Foreskin fibroblast (primary cell): ENCODE results near the gene DNAJC3.

DNA sequence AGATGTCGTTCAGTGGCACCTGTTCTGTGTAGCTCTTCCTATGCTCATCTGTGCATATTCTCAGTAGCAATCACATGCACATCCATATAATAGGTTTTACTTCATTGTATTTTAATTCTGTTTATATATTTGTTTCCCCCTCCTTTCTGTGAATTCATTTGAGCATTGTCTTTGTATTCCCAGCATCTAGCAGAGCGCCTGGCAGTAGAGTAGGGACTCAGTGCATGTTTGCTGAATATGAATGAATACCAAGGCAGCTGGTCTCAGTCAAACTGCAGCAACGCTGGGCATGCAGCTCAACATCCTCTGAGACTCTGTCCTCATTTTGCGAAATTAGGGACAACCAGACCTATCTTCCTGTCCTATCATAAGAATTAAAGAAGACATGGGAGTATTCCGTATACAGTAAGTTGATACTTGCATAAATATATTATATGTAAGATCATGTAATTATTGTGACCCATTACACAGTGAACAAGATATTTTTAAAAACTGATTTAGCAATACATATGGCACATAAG, 330.0 kb downstream of the SPRY2 start:
- RRBS: no CpG with 5 or more reads among the region's 5 CpGs

- RRBS: no CpG with 5 or more reads among the region's 4 CpGs
Measured at GRCh38 chr13:80336348-80336858, 4.5 kb downstream of the SPRY2 start.

DNA sequence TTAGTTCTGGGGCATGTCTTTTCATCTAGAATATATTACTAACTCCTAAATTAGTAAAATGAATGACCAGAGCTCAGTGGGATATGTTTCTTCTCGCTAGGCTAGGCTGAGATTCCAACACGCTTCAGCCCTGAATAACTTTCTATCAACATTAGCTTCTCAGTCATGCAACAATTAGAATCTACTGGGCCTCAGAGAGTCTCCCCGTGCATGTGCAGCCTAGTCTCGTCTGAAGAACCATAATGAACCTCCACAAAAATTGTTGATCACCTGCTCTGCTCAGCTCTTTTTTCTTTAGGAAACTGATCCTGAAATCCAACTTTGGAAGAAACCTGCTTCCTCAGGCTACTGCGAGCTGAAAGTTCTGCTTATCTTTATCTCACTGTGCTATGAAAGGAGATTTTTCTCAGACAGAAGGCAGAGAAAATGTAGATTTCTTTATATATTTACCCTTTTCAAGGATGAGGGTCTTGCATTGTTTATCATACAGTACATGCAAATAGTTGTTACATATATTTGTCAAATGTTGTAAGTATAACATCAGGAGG, 327.5 kb downstream of the SLITRK1 start:
- RRBS: no CpG with 5 or more reads among the region's 5 CpGs

GRCh38 chr13:89402146-89402608, 1731.0 kb downstream of the SLITRK5 start:
- RRBS: no CpG with 5 or more reads among the region's 1 CpG

GRCh38 chr13:91372763-91373274, 25.6 kb upstream of the GPC5 start:
- RRBS: no CpG with 5 or more reads among the region's 5 CpGs

- RRBS: no CpG with 5 or more reads among the region's 4 CpGs
Measured at GRCh38 chr13:91609693-91610138, 211.3 kb downstream of the GPC5 start.

- RRBS: 1% methylated on average over 5 of the region's 44 CpGs
Measured at GRCh38 chr13:93227177-93227761, 662 bp downstream of the GPC6 start.

GRCh38 chr13:93229330-93229734, 2.7 kb downstream of the GPC6 start:
- RRBS: no CpG with 5 or more reads among the region's 3 CpGs

GRCh38 chr13:94184982-94185232, 294.6 kb downstream of the DCT start:
- RRBS: no CpG with 5 or more reads among the region's 2 CpGs

GRCh38 chr13:94343332-94343729, 136.2 kb downstream of the DCT start:
- RRBS: no CpG with 5 or more reads among the region's 7 CpGs

DNA sequence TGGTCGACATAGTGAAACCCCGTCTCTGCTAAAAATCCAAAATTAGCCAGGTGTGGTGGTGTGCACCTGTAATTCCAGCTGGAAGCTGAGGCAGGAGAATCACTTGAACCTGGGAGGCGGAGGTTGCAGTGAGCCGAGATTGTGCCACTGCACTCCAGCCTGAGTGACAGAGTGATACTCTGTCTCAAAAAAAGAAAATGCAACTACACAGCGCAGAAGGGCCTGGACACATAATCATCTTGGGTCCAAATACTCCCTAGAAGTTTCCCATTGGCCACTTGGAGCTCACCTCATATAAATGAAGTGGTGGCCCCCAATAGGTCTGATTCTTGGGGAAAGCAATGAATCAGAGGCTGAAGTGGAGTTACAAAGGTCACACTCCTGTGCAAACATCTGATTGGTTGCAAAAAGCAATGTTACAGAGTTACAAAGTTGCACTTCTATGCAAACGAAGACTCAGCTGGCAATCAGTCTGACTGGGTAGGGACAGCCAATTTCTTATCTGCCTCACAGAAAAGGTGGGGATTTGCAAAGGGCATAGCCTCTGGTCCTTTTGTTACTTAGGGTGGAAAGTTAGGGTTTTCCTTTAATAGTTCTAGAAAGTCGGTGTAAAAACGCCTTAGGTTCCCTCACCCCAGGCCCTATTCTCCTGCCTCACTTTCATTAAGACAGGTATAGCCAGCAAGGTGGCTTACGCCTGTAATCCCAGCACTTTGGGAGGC, 1.8 kb upstream of the GPR180 start:
- RRBS: no CpG with 5 or more reads among the region's 9 CpGs

DNA sequence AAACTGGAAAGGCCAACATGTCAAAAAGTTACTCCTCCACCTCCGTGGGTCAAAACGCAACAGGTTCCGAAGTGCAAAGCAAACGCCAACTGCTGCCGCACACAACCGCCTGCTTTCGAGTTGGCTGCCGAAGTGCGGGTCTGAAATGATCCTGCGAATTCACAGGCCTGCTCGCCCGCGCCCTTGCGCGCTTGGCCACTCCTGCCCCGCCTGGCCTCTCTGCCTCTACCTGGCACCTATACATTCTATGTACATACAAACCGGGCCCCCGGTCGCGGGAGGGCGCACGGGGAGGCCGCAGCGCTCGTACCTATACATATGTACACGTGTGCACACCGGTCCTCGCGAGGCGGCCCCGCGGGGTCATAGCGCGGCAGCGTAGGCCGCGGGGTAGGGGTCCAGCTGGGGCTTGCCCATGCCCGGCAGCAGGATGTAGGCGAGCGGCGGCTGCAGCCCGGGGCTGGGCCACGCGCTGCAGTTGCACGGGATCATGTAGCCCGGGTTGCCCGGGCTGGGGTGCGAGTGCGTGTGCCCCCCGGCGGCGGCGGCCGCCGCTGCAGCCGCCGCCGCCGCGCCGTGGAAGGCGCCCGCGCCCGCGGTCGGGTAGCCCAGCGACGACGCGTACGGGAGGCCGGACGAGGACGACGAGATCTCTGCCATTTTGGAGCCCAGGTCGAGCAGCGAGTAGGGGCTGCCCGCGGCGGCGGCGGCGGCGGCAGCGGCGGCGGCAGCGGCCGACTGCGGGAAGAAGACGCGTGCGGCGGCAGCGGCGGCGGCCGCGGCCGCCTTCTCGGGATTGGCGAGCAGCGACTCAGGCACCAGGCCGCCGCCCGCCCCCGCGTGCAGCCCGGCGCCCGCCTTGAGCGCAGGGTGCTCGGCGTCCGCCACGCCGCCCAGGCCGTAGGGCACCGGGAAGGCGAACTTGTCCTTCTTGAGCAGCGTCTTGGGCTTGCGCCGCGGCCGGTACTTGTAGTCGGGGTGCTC, 1.2 kb downstream of the SOX21 start:
- RRBS: 2% methylated on average over 53 of the region's 127 CpGs

DNA sequence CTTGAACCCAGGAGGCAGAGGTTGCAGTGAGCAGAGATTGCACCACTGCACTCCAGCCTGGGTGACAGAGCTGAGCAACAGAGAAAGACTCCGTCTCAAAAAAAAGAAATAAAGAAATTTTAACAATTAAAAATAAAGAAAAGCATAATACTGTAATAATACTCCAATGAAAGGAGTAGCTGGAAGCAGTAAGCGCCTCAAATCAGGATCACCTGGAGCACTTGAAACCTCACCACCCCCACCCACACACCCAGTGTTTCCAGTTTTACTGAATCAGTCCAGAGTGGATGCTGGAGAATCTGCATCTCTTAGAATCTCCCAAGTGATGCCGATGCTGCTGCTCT, 3.1 kb downstream of the ABCC4 start:
- RRBS: no CpG with 5 or more reads among the region's 3 CpGs

DNA sequence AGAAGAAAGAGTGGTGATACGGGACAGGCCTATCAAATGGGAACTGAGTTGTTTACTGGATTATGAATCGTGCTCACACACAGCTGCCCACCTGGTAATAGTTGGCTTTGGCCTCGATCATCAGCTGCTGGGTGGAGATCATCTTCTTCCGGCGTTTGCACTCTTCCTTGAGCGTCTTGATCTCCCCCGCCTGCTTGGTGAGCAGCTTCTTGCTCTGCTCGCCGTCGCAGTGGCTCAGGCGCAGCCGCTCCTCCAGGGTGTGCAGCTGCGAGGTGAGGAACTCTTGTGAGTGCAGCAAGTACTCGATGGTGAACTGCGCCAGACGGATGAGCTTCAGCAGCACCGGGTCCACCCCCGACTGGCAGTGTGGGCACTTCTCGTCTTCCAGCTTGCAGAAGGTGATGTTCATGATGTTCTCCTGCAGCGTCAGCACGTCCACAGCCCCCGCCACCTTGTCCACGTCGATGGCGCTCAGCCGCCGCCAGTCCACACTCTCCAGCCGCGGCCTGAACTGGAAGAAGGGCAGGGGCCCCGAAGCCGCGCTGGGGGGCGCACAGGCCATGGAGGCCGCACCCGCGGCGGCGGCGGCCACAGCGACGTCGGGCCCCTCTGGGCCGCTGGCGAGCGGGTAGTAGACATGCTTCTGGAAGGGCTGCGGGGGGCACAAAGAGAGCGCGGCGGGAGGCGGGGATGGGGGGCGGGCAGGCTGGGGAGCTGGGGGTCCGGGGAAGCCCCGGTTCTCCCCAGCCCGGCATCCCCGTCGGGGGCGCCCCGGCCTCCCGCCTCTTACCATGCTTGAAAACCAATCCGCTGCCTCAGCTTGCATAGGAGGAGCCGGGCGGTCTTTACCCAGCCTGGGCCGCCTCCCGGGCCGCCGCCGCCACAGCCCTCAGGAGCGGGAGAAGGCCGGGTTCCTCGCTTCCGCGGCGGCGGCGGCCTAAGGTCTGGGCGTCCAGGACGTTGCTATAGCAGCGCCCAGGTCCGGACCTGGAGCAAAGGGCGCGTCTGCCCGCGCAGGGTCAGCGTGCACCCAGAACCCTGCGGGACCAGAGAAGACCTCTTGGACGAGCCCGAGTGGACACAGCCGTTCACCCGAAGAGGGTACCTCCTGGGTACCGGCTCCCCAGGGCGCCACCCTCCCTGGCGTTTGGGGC, 2.9 kb downstream of the DZIP1 start:
- RRBS: 2% methylated on average over 20 of the region's 92 CpGs

- RRBS: 2% methylated on average over 43 of the region's 63 CpGs
Measured at GRCh38 chr13:95677080-95677775, at the start of gene DNAJC3. DNAJC3 (plus strand) TSS chr13:95677139.

DNA sequence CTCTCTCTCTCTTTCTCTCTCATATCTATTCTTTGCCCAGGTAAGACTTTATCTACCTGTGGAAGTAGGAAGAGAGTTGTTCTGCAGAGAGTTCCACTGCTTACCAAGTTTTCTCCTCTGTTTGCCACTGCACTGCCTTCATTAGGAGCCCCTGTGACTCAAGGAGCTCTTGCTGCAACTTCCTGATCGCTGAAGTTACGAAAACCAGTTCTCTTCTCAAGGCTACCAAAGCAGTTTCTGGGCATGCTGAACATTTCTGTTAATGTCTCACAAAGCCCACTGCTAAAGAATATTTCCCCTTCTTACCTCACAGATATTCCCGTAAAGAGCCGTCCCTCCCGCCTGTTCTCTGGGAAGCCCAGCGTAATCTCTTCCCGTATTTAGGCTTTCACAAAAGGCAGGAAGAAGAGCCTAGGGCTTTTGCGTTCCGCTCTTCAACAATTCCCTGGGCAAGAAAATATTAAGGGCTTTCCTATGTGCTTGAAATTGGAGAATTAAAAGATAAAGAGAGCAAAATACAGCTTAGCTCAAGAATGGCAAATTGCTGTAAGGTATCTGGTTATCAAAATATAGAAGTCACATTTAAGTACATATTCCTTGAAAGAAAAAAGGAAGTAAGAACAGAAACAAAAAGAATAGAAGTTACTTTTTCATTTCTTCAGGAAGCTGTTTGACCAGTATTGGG, 82.7 kb upstream of the OXGR1 start:
- RRBS: no CpG with 5 or more reads among the region's 9 CpGs

DNA sequence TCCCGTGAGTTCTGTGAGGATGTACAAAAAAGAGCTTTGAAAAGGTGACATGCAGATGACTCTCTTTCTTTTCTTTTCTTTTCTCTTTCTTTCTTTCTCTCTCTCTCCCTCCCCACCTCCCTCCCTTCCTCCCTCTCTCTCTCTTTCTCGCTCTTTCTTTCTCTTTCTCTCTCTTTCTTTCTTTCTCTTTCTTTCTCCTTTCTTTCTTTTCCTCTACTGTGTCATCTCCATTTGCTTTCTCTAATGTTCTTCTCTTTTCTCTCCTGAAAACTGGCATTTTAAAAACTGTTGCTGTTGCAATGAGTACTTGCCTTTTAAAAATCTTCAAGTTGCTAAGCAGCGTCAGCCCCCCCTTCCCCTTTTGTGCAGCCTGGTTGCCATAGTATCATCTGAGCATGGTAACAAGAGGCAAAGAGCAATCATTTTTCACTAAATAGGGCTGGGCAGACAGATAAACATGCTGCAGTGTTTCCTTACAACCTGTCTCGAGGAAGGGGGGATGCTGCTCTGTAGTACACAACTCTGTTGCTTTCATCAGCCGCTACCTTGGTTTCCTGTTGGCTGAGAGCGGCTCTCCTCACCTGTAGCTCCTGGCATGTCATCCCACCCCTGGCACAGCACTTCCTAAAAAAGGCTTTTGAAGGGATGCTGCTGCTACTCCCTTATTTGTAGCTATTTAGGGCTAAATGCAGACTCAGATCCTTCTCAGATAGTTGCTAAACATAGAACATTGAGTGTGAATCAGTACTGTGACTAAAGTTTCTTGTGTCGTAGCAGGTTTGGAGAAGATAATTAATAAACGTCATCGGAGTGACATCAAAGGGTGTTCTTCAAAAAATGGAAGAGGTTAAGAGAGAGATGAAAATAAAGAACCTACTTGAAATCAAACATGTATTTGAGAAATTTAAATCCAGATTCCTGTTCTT, 108.6 kb upstream of the MBNL2 start:
- RRBS: no CpG with 5 or more reads among the region's 9 CpGs

- RRBS: no CpG with 5 or more reads among the region's 7 CpGs
Measured at GRCh38 chr13:97125389-97125967, 96.7 kb upstream of the MBNL2 start.

DNA sequence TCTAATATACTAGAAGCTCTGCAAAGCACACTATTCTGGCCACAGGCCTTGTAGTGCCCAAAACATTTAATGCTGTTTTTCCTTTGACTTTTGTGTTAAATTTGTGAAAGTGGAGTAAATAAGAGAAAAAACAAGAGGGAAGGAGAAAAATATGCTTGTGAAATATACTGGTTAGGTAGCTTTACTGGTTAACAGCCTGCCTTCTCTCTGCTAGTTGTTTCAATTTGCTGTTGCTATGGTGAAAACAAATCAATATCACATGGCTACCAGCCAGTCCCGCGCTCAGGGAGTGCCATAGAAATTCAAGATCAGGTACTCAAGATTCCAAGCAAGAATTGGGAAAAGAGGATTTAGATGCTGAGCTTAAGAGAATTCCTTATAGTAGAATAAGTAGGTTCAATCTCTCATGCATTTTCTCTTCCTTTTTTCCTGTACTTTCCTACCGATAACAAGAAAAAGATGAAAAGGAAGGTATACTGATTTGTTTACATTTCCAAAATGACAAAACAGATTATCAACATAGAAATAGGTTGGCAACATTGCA, 2.8 kb downstream of the MBNL2 start:
- RRBS: no CpG with 5 or more reads among the region's 3 CpGs

GRCh38 chr13:97226718-97227873, 5.0 kb downstream of the MBNL2 start:
- RRBS: no CpG with 5 or more reads among the region's 7 CpGs